ENCODE measurements around a stretch of chr3.

- PRO-cap = no peak
Measured at GRCh38 chr3:12004694-12005085, 502 bp downstream of the SYN2 start.

DNA sequence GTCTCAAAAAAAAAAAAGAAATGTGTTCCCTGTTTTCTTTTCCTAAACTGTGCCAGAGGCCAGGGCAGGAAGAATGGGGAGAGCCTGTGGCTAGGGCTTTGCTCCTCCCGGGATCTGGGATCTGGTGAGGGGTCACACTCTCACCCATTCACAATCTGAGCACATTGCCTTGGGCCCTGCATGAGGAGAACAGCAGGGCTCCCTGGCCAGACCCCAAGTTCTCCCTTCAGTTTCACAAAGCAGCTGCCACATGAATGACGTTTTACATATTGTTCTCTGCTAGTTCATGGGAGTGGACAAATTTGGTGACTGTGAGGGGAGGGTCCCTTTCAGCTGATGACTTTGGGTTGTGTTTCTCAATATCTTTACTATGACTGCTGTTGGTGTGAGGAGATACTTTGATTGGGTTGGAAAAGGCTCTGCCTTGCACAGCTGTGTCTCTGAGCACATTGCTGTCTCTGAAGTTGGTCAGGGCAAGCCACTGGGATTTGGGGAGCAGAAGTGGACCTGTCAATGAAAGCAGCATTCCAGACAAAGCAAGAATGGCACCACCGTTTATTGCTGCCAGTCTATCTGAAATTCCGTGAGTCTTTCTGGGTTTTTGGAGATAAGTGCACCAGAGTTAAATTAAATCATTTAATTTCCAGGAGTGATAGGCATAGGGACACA, 10.5 kb downstream of the TIMP4 start:
- PRO-cap = no peak

GRCh38 chr3:12224688-12225283, 64.1 kb upstream of the PPARG start:
- PRO-cap = no peak

DNA sequence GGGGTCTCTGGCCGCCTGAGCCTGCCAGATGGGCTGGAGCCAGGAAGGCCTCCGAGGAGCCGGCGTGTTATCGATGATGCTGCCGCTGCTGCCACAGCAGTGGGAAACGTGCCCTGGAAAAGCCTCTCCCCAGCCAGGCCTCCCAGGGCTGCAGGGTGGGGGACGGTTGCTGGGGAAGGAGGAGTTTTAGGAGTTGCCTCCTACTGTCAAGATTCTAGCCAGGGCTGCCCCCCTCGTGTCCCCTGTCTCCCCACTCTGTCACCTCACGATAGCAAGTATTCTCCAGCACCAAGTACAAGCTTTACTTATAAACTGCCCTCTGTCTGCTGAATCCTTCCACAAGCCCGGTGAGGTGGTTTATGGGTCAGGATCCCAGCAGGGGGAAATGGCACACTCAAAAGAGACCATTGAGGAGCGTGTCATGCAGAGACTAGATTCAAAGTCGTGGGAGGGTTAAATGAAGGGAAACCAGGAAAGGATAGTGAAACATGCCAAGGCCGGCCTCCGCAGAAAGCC, 43.1 kb upstream of the TSEN2 start:
- PRO-cap = no peak

DNA sequence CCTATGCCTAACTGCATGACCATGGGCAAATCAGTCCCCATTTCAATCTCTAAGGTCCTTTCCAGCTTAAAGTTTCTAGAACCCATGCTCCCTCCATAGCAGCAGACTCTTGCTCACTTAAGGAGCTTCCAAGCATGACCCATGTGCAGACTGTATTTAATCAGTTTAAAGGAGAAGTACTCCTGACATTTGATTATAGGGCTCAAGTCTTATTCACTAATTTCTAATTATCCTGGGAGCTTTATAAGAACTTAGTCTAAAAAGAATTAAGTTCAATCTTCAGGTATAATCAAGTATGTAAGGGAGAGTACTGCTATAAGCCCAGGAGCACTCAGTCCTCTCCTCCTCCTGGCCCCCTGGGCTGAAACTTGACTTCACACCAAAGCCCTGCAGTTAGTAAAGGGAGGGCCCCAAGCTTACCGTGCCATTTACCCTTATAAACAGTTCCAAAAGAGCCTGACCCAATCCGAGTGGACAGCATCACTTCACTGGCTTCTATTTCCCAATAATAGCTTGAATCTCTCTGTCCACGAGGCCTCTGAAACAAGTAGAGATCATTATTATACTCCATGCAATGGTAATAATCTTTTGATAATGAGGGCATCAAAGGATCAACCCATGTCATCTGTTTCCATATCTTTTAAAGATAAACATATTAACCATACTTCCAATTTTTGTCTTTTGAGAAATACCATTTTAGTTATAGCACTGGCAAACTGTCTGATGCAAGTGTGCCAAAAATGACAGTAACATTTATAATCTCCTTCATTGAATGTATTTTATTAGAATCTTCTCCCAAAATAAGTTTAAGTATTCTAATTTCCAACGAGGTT, 42.6 kb downstream of the MKRN2 start:
- PRO-cap = no peak

DNA sequence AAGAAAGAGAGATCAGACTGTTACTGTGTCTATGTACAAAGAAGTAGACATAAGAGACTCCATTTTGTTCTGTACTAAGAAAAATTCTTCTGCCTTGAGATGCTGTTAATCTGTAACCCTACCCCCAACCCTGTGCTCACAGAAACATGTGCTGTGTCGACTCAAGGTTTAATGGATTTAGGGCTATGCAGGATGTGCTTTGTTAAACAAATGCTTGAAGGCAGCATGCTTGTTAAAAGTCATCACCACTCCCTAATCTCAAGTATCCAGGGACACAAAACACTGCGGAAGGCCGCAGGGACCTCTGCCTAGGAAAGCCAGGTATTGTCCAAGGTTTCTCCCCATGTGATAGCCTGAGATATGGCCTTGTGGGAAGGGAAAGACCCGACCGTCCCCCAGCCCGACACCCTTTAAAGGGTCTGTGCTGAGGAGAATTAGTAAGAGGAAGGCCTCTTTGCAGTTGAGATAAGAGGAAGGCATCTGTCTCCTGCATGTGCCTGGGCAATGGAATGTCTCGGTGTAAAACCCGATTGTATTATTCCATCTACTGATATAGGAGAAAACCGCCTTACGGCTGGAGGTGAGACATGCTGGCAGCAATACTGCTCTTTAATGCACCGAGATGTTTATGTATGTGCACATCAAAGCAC, 10.3 kb upstream of the RAF1 start:
- PRO-cap = no peak

DNA sequence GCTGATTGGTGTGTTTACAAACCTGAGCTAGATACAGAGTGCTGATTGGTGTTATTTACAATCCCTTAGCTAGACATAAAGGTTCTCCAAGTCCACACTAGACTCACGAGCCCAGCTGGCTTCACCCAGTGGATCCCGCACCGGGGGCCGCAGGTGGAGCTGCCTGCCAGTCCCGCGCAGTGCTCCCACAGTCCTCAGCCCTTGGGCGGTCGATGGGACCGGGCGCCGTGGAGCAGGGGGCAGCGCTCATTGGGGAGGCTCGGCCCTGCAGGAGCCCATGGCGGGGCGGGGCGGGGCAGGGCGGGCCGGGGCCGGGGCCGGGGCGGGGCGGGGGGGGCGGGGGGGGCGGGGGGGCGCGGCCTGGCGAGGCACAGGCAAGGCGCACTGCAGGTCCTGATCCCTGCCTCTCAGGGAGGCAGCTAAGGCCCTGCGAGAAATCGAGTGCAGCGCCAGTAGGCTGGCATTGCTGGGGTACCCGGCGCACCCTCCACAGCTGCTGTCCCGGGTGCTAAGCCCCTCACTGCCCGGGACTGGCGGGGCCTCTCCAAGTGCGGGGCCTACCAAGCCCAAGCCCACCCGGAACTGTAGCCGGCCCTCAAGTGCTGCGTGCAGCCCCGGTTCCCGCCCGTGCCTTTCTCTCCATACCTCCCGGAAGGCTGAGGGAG, 9.7 kb upstream of the TMEM40 start:
- PRO-cap = no peak

- PRO-cap = no peak
Measured at GRCh38 chr3:12834316-12834510, 7.2 kb downstream of the RPL32 start.

GRCh38 chr3:12867962-12868380, 26.6 kb upstream of the RPL32 start:
- PRO-cap = no peak

GRCh38 chr3:12892027-12892293, 50.6 kb upstream of the RPL32 start:
- PRO-cap = unidirectional peak, minus-strand start at chr3:12892108

DNA sequence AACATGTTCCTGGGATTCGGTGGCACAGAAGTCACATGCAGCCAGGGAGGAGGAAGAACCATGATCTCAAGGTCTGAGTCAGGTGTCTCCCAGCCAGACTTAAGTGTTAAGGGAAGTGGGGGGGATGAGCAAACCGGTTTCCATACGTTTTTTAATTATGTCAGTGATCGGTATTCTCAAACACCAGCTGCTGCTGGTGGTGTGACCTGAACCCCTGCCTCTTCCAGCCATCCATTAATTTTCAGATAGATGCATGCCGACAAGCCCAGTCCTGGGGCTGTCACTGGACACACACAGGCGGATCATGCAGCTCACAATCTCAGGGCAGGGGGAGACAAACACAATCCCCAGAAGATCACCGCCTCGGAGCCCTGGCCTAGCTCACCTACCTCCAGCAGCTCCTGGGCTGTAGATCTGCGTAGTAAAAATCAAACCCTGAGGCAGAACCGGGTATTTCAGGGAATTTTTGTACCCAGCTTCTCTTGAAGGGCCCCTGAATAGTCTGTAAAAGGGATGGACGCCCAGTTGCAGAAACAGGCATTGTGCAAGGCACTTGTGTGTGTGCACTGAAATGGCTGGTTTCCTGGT, 54.7 kb upstream of the RPL32 start:
- PRO-cap = no peak

GRCh38 chr3:12897295-12897884, 56.0 kb upstream of the RPL32 start:
- PRO-cap = no peak

GRCh38 chr3:12897885-12899048, 56.9 kb upstream of the RPL32 start:
- PRO-cap = no peak

DNA sequence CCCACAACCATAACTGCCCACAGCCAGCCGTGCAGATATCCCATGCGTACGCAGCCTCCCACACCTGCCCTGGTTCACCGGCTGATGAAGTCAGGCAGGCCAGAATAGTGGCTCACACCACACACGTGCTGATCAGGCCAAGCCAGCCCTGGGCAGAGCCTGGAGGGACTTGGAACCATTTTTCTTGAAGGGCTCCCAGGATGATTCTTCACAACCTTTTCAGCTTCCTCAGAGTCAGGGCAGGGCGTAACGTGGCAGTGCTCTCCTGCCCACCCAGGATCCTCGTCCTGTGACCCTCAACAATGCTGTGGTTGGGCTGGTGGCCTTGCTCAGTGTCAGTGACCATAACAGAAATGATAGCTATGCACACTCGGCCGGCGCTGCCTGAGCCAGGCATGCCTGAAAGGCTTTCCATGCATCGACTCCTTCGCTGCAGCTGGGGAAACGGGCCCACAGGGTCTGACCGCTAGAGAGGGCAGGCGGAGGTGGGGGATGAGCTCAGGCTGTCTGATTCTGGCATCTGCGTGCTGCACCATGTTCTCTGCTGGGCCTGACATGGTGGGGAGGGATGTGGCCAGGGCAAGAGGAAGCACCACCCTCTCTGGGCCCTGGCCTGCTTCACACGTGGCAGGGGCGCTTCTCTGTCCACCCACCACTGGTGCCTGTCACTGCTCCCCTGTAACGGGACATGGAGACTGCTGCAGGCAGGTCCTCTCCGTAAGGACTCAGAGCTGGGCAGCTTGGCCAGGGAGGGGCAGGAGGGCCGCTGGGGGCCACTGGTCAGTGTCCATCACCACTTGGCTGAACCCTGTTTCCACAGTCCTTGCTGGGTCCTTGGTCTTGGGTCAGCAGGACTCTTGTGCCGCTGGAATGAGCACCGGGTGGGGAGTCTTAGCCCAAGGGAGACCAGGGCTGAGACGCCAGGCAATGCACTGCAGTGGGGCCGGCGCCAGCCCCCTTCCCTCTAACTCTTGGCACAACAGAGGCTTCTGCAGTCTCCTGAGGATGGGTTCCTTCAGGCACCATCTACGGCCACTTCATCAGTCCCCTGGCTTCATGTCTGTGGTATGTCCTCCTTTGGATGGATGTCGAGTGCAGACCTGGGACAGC, 64.1 kb upstream of the RPL32 start:
- PRO-cap = no peak

- PRO-cap = no peak
Measured at GRCh38 chr3:12908263-12908841, 67.0 kb upstream of the RPL32 start.

- PRO-cap = no peak
Measured at GRCh38 chr3:12913311-12913973, 72.1 kb upstream of the RPL32 start.

GRCh38 chr3:12931178-12931844, 89.9 kb upstream of the RPL32 start:
- PRO-cap = no peak

- PRO-cap = no peak
Measured at GRCh38 chr3:12932100-12933079, 91.0 kb upstream of the RPL32 start.

- PRO-cap = no peak
Measured at GRCh38 chr3:12976422-12977116, 96.7 kb downstream of the IQSEC1 start.

GRCh38 chr3:12992404-12992983, 80.7 kb downstream of the IQSEC1 start:
- PRO-cap = no peak

All from aorta (tissue), 1 donor.